ENCODE measurements around a stretch of chr10.

DNA sequence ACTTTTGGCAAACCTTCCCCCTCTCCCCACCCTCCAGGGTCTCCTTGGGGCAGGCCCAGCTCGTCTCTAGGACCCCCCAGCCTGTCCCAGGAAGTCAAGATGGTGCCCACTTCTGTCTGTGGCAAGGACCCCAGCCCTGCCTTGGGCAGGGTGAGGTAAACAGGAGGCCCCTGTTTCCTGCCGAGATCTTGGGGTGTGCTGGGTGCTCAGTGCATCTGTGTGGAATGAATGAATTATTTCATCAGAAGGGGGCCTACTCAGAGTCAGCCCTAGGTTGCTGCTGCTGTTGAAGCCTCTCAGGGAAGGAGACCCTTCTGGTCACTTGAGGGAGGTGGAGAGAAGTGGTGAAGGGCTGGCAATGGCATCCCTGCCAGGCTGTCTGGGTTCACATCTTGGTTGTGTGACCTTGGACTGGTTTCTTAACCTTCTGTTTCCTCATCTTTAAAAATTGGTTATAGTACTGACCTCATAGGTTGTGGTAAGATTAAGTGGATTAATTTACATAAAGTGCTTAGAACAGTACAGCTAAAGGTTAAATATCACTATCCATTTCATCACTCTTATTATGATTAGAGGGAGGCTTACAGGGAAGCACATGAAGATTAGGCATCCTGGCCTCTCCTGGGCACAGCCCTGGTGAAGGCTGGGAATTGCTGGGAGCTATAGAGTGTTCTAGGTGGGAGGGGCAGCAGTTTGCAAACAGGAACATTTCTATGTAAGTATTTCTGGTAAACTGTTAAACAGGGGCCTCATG, 67.7 kb downstream of the ZMIZ1 start:
- RRBS, result no CpG with 5 or more reads among the region's 2 CpGs

DNA sequence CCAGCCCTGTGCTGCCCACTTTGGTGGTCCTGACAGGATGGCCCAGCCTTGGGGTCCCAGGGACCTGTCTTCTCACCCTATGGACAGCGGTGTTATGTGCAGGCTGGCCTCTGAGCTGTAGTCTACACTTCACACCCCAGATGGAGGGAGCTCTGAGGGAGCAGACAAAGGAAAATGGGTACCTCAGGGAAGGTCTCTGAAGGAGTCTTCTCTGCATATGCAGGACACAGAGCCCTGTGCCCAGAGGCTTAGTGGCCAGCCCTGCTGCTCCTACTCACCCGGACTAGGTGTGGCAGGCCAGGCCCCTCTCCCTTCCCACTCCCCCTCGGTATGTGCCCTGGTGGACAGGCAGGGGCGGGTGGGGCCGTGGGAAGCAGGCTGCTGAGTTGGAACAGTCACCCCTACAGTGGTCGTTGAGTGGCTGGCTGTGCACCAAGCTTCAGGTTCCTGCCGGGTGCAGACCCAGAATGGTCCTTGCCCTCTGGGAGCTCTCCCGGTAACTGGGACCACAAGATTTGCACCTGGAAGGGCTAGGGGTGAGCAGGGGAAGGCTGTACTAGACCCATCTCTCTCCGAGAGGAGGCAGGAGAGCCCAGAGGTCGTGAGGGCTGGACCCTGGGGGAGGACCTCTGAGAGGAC, 68.5 kb downstream of the ZMIZ1 start:
- RRBS, result 0% methylated on average over 1 of the region's 10 CpGs

- RRBS, result no CpG with 5 or more reads among the region's 16 CpGs
Measured at GRCh38 chr10:79249337-79250091, 97.8 kb upstream of the PPIF start.

DNA sequence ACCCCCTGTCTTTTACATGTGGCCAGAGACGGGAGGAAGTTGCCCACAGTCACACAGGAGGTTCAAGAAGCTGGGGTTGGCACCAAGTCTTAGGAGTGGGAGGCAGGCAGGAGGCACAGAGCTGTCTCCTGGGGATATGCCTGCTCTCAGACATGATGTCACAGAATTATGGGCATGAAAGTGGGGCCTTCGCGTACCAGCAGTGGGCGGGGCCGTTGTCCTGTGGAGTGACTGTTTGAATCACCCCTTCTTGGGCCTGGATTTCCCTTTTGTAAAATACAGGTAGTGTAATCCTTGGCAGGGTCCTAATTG, 81.2 kb upstream of the PPIF start:
- RRBS, result no CpG with 5 or more reads among the region's 5 CpGs

DNA sequence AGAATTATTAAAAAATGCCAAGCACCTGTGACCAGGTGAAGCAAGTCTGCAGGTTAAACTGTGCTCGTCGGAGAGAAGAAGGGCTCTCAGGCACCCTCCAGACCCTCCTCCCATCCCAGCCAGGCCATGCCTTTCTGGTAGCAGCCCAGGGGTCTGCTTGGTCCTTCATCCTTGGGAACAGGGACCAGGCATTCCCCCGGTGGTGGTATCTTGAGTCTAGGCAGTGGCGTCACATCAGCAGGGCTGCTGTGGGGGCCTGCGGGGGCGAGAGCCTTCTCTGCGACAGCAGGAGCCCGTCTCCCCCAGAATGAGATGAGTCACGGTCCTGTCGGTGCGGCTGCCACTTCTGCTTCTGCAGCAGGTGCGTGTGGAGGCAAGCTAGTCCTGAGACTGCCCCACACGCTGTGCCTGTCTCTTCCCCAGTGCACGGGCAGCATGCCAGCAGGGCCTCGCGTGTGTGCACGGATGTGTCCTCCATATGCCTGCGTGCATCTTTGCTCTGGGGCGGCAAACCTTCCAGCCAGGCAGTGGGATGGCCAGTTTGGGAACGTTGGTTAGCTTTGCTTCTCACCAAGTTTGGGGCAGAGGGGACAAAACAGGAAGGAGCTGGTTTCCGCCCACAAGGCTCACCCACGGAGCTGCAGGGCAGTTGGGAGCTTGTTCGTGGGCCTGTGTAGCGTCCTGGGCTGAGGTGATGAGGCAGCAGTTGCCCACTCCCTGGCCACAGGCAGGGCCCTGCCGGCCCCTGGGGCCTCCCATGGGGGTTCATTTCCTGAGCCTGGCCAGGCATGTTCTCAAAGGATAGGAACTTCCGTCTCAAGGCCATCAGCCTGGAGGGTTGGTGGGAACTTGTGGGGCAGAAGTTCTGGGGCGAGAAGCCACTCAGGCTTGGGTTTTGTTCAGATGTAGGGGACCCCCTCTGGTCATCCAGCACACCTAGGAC, 60.9 kb upstream of the PPIF start:
- RRBS, result no CpG with 5 or more reads among the region's 27 CpGs

DNA sequence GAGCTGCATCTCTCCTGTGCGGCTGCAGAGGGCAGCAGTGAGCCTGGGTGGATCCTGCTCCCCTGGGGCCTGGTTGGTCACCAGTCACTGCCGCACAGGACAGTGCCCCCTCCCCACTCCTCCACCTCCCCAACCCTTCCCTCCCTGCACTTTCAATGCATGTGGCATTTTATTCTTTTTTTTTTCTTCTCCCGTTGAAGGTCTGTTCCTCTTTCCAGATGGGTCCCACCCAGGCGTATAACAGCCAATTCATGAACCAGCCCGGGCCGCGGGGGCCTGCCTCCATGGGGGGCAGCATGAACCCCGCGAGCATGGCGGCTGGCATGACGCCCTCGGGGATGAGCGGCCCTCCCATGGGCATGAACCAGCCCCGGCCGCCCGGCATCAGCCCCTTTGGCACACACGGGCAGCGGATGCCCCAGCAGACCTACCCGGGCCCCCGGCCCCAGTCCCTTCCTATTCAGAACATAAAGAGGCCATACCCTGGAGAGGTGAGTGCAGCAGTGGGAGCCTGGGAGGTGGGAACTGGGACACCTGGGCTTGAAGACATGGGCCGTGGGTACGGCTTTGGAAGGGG, 54.0 kb upstream of the PPIF start:
- RRBS, result 86% methylated on average over 4 of the region's 22 CpGs

DNA sequence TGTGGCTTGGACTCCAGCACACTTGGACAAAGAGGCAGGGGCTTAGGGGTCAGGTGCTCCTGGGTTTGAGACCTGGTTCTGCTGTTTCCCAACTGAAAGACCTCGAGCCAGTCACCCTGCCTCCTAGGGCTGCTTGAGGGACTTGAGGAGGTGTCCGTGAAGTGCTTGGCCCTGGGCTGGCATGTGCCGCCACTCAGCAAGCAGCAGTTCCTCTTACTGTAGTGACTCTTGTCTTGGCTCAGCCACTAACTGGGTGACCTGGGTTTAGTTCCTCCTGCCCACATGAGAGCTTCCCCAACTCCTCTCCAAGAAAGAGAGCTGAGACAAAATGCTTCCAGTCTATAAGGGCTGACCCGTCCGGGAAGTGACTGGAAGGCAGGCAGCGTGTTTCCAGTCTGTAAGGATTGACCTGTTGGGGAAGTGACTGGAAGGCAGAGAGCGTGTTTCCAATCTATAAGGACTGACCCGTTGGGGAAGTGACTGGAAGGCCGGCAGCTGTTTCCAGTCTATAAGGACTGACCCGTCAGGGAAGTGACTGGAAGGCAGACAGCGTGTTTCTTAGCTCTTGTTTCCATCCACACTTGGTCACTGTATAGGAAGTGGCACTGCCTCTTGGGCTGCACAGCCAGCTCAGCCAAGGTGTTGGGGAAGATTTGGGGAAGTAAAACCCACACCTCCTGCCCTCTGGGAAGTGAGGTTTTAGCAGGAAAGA, 53.4 kb upstream of the PPIF start:
- RRBS, result no CpG with 5 or more reads among the region's 11 CpGs

- RRBS, result 73% methylated on average over 2 of the region's 13 CpGs
Measured at GRCh38 chr10:79313592-79314279, 33.5 kb upstream of the PPIF start.

DNA sequence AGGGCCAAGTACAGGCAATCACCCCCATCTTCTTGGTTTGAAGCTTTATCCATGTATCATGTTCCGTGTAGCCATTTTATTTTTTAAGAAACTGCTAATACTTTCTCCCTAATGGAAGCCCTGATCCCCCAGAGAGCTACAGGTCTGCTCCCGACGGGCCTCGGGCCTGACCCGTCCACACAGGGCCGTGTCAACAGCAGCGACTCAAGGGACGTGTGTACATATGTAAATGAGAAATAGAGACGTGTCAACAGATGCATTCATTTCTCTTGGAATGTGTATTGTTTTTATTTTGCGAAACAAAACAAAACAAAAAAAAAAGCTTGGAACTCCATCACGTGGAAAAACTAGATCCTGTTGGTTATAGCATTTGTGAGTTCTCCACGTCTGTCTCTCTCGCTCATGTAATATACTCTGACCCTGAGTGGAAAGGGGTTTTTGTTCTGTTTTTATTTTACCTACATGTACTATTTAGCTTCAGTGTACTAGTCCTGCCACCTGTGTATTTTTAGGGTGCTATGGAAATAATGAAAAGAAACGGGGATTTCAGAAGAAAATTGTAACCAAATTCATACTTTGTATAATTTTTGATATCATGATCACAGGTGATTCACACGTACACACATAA, 31.6 kb upstream of the PPIF start:
- RRBS, result no CpG with 5 or more reads among the region's 15 CpGs

- RRBS, result no CpG with 5 or more reads among the region's 7 CpGs
Measured at GRCh38 chr10:79320813-79321561, 26.3 kb upstream of the PPIF start.

DNA sequence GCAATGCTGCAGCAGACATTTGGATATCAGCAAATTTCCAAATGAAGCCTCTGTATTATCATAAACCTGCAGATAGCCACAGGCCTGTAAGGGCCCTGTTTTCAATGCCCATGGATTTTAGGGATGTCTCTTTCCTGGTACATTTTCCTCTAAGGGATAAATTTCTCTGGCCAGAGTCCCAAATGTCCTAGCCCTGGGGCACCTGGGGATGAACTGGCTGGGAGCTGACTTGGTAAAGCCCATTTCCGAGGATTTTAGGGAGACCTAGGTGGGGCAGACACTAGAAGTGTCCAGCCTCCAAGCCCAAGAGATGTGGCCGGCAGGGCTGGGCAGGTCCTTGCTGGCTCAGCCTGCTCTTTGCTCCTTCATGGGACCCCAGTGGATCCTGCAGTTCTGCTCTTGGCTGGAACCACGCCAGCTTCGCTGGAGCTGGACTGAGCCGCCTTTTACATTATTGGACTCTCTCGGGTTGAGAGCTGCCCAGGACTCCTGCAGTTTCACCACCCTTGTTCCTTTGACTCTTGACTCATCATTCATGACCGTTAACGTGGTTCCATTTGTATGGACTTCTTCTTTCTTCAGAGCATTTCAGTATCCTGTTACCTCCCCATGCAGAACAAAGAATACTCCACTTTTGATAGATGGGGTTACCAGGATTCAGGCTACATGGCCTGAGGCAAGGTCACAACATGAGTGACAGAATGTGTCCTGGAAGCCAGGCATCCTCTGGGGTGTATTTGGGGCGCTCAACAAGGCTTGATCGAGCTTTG, 5.7 kb downstream of the PPIF start:
- RRBS, result no CpG with 5 or more reads among the region's 10 CpGs

GRCh38 chr10:79353574-79353992, 6.3 kb downstream of the PPIF start:
- RRBS, result no CpG with 5 or more reads among the region's 13 CpGs

DNA sequence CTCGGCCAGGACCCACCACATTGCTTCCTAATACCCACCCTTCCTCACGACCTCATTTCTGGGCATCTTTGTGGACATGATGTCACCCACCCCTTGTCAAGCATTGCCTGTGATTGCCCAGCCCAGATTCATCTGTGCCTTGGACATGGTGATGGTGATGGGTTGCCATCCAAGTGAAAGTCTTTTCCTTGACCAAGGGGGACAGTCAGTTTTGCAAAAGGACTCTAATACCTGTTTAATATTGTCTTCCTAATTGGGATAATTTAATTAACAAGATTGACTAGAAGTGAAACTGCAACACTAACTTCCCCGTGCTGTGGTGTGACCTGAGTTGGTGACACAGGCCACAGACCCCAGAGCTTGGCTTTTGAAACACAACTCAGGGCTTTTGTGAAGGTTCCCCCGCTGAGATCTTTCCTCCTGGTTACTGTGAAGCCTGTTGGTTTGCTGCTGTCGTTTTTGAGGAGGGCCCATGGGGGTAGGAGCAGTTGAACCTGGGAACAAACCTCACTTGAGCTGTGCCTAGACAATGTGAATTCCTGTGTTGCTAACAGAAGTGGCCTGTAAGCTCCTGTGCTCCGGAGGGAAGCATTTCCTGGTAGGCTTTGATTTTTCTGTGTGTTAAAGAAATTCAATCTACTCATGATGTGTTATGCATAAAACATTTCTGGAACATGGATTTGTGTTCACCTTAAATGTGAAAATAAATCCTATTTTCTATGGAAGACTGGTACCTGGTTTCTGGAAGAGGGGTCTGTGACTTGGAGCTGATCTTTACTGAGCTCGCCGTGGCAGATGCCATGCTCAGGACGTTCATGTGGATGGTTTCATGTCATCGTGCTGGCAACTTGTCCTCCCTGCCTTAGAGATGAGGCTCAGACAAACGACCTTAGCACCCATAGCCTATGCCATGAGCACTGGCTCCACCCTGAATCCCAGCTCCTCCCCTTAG, 7.0 kb downstream of the PPIF start:
- RRBS, result no CpG with 5 or more reads among the region's 11 CpGs

- RRBS, result 86% methylated on average over 8 of the region's 22 CpGs
Measured at GRCh38 chr10:79403400-79404128, 41.9 kb downstream of the ZCCHC24 start.

- RRBS, result no CpG with 5 or more reads among the region's 5 CpGs
Measured at GRCh38 chr10:79425068-79425482, 20.3 kb downstream of the ZCCHC24 start.

- RRBS, result no CpG with 5 or more reads among the region's 7 CpGs
Measured at GRCh38 chr10:79431861-79432456, 13.5 kb downstream of the ZCCHC24 start.

- RRBS, result no CpG with 5 or more reads among the region's 2 CpGs
Measured at GRCh38 chr10:79736717-79737074, 33.7 kb downstream of the NUTM2B start.

- RRBS, result no CpG with 5 or more reads among the region's 5 CpGs
Measured at GRCh38 chr10:79784517-79785078, 41.9 kb upstream of the NUTM2E start.

- RRBS, result 3% methylated on average over 9 of the region's 77 CpGs
Measured at GRCh38 chr10:79904306-79905360, 44.3 kb downstream of the SFTPD start.

GRCh38 chr10:79905361-79905910, 43.5 kb downstream of the SFTPD start:
- RRBS, result no CpG with 5 or more reads among the region's 9 CpGs

Measured in aortic smooth muscle cell (primary cell).